Iris pigment epithelial cell (primary cell): ENCODE measurements around a stretch of chr18.

DNA sequence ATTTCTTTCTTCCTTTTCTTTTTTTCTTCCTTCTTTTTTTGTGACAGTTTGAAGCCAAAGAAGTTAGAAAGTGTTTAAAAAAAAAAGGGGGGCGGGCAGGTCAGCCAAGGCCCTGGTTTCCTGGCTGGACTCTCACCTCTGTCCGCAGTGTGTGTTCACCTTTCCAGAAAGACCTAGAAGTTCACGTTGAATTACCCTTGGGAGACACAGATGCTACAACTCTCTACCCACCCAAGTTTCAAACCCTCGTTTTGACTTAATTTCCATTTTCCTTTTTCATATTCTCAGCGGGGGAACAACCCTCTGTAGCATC is 19.9 kb downstream of the MEP1B start:
- RRBS = no CpG with 5 or more reads among the region's 5 CpGs

DNA sequence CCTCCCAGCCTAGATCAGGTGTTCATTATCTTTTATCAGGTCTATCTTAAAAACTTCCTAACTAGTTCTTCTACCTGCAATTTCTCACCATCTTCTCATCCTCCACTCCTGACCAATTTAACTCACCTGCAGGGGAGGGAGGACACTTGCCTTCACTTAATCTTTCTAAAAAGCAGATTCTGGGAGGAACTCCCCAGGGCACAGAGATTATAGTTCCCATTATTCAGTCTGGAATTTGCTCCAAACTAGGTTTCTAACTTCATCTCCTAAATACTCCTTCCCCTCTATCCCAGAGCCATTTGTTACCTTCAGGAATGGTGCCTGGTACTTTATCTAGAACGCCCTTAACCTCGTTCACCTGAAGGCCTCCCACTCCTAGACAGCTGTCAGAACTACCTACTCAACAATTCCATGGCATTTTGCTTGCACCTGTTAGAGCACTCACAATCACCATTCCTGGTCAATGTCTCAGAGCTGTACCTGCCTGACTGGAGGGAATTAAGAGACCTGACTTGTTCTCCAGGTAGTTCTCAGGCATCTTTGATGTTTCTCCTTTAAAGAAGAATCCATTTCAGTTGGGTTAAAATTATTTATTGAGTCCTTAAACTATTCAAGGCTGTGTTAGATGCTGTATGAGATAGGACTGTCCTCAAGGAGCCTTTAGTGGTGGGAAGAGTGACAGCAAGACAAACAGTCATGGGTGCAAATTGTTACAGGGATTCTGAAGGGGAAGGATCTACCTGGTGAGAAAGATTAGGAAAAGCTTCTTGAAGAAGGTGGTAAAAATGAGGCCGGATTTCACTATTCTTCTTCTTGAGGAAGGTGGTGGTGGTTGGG is 88.9 kb downstream of the GAREM1 start:
- RRBS = no CpG with 5 or more reads among the region's 3 CpGs

DNA sequence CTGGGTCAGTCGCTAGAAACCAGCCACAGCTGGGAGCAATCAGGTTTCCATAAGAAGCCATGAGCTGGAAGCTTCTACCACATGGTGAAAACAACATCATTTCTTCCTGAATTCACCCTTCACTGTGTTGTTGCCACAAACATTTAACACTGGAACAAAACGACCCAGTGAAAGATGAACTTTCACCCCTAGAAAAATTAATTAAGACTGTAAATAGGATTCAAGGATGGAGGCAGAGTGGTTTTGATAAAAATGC is 86.6 kb downstream of the GAREM1 start:
- RRBS = no CpG with 5 or more reads among the region's 2 CpGs

GRCh38 chr18:32802893-32803926 is 30.4 kb upstream of the KLHL14 start:
- RRBS = no CpG with 5 or more reads among the region's 8 CpGs

DNA sequence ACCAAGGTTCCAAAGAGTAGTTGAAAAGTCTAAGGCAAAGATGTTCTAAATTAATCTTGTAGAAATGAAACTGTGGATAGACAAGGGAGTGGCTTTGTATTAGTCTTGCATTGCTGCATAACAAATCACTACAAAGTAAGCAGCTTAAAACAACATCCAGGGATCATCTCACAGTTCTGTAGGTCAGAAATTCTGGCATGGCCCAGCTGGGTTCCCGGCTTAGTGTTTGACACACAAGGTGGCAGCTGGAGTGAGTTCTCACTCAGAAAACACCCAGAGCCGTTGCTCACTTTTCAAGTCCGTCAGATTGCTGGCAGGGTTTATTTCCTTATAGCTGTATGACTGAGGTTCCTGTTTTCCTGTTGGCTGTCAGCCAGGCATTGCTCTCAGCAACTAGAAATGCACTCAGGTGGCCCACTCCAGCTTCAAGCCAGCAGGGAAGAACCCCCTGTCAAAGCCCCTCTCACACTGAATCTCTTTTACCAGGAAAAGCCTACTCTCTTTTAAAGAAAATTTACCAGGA is 324.2 kb downstream of the CCDC178 start:
- RRBS = no CpG with 5 or more reads among the region's 3 CpGs

DNA sequence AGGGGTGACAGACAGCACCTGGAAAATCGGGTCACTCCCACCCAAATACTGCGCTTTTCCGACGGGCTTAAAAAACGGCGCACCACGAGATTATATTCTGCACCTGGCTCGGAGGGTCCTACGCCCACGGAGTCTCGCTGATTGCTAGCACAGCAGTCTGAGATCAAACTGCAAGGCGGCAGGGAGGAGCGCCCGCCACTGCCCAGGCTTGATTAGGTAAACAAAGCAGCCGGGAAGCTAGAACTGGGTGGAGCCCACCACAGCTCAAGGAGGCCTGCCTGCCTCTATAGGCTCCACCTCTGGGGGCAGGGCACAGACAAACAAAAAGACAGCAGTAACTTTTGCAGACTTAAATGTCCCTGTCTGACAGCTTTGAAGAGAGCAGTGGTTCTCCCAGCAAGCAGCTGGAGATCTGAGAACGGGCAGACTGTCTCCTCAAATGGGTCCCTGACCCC is 106.7 kb upstream of the NOL4 start:
- RRBS = no CpG with 5 or more reads among the region's 16 CpGs

DNA sequence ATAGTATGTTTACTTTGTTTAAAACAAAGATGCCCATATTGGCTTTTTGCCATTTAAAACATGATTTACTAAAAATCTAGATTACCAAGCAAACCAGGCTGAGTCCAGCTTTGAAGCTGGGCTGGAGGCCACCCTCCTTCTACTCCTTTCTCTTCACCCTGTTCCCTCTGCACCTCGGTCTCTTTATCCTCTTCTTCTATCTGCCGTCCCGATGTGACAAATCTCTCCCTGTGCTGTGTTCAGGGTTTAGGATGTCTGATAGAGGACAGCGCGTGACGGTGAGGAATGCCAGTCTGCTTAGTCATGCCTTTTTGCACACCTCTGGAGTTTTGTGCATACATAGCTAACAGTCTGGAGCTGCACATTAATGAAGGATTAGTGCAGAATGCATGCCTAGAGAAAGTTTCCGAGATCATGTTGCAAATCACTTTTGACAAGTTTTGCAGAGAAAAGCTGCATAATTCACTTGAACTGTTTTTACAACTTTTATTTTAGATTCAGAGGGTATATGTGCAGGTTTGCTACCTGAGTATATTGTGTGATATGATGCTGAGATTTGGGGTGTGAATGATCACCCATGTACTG is 28.4 kb downstream of the DTNA start:
- RRBS = no CpG with 5 or more reads among the region's 7 CpGs

GRCh38 chr18:34774312-34774511 is 64.1 kb downstream of the DTNA start:
- RRBS = no CpG with 5 or more reads among the region's 1 CpG

DNA sequence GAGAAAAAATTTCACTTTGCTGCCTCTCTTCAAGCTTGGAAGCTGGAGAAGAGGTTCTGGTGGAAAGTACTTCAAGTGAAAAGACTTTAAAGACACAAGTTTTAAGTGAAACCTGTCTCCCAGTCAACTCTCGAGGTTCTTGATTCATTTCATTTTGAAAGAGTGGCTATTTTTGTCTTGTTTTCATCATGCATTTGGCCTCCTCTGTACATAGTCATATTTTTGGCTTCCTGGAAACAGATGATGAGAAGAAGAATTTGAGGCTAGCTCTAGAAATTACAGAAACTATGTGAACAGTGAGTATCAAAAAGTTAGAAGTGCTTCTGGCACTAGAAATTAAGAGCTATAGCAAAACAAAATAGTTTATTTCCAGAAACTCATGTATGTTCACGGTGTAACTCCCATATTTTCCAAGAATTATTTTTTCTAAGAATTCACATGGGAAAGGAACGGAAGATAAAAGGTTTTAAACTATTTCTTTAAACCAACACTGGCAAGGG is 124.9 kb downstream of the DTNA start:
- RRBS = no CpG with 5 or more reads among the region's 3 CpGs

DNA sequence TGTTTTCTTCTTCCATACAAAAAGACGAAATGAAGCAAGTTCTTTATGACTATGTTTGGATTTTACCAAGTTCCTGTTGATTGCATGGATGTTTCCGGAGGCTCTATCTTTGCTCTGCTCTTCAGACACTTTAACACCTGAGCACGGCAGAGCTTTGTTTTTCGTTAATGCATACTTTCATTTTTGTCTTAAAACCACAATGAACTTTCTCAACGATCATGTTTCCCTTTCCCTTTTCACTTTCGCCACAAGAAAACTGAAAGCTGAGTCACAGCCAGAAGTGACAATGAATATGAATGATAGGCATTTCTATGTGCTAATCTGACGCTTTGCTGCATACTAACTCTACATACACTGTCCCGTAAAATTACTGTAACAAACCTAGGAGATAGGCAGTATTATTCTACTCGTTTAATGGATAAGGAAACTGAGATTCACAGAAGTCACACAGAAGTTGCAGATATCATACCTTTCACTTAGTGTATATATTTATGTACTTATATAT is 150.4 kb downstream of the DTNA start:
- RRBS = no CpG with 5 or more reads among the region's 9 CpGs

DNA sequence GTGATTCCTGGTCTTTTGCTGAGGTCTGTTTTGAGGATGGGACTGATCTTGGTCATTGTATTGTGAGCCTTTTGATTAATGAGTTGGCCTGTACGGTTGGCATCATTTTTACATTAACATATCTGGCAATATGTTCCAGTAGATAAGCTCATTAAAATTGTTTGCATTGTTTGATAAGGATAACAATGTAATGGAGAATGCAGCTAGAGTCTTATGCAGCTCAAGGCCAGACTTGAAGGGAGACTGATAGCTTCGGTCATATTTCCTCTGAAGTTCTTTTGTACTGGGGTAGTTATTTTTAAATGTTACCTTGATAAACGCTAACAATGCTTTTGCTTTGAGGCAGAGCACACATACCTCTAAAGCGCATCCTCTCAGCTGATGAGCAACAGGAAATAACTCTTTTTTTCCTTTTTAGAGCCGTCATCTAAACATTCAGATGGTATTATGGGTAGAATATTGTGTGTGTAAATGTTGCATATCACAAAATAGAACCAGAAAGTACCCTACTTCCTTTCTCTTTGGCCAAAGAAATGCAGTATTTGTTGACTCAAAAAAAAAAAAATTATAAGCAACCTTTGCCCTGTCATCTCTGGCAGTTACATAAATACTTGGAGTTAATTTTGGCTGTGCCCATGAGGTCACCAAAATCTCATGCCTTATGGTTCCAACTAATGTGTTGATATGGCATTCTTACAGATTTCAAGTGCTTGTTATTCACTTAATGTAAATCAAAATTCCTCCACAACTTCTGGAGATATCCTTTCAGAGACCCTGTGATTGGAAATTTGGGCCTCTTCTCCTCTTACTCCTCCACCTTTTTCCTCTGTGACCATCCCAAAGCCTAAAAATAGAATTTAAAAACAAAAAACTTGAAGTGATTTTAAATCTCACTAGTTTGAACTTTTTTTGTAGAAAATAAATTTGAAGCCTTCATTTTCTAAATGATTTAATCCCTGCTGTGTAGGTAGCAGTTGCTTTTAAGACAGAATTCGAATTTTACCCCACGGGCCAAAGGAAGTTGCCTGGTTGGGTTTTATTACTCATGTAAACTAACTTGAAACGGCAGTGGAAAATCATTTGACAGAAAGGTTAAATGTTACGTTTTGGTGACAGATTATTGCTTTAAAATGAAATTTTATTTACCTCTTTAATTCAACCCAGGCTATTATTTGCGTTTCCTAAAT is 1.6 kb downstream of the MAPRE2 start:
- RRBS = no CpG with 5 or more reads among the region's 10 CpGs

DNA sequence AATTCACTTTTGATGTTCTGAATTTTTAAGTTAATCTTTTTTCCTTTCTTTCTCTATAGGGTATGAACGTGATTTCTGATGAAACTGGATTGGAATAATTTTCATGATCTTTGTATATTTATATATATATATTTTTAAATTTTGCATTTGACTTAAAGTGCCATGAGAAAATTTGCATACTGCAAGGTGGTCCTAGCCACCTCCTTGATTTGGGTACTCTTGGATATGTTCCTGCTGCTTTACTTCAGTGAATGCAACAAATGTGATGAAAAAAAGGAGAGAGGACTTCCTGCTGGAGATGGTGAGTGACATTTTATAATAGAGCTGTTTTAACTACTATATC is 72.9 kb downstream of the GALNT1 start:
- RRBS = no CpG with 5 or more reads among the region's 1 CpG

- RRBS = no CpG with 5 or more reads among the region's 8 CpGs
Measured at GRCh38 chr18:35861372-35862366, 110.8 kb upstream of the C18orf21 start.

- RRBS = no CpG with 5 or more reads among the region's 2 CpGs
Measured at GRCh38 chr18:36144012-36144358, 14.3 kb downstream of the ELP2 start.

DNA sequence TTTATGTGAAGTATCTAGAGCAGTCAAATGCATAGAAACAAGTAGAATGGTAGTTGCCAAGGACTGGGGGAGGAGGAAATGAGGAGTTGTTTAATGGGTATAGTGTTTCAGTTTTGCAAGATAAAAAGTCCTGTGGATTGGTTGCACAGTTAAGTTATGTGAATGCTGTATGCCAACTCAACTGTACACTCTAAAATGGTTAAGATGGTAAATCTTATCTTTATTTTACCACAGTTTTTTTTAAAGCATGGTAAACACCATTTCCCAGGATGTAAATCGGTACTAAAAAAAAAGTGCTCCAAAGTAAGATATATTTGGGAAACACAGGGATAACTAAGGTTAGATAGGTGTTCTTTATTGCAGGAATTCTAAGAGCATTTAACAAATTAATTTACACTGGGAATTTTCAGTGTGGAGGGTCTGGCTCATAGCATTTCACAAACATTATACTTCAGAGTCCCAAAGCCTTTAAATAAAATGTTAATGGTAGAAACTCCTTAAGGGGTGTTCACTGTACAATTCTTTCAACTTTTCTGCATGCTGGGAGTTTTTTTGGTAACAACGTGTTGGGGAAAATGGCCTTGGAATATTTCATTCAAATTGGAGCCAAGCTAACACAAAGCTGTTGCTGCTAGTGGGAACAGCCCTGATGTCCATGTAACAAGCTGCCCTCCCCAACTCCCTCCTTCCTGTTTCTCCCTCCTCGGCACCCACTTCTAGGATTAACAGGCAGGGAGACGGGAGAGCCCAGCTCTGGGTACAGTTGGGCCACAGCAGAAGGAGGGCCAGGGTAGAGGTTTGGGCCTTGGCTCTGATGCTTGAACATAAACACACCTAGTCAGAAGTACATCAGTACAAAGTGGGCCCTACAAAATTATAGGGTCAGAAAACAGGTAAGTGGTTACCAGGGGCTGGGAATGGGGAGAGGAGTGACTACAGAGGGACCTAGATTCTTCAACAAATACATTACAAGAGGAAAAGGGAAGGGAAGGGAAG is 9.6 kb upstream of the MOCOS start:
- RRBS = no CpG with 5 or more reads among the region's 4 CpGs

- RRBS = no CpG with 5 or more reads among the region's 6 CpGs
Measured at GRCh38 chr18:37112135-37112395, 283.1 kb downstream of the KIAA1328 start.

- RRBS = 4% methylated on average over 39 of the region's 77 CpGs
Measured at GRCh38 chr18:37253808-37254465, 311.7 kb downstream of the CELF4 start.

DNA sequence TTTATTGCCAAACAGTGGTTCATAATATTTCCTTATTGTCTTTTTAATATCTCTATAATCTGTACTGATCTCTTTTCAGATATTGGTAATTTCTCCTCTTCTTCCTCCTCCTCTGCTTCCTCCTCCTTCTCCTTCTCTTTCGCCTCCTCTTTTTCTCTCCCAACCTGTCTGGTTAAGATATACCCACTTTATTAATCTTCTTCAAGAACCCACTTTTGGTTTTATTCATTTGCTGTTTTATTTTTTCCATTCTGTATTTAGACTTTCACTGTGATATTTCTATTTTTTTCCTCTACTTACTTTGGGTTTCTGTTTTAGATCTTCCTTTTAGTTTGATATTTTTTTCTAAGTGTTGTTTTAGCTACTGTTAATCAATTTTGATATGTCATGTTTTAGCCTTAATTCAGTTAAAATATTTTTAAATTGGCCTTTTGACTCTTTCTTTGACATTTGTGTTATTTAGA is 2078.9 kb upstream of the CELF4 start:
- RRBS = no CpG with 5 or more reads among the region's 1 CpG

GRCh38 chr18:42038754-42039186 is 83.7 kb downstream of the PIK3C3 start:
- RRBS = no CpG with 5 or more reads among the region's 2 CpGs